Left lung (tissue), 1 donor: Measurements from ENCODE around the gene GNPDA1.

- PRO-cap: no peak
These were observed 24.0 kb downstream of the PCDH1 start for GRCh38 chr5:141854198-141854661.

DNA sequence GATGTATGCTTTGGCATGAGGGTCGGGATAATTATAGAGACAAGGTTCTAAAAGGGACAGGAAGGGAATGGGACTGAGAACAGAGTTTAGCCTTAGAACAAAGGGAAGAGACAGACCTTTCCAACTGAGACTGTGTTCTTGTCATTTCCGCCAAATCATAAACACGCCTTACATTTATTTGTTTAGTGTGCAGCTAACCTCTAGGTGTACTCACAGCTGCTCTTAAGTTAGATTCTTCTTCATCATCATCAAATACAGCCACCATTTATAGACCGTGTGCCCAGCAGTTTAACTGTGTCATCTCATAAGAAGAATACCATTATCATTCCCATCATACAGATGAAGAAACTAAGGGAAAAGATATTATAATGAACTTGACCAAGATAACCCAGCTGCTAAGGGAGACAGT is 5.9 kb upstream of the DELE1 start:
- PRO-cap: no peak

DNA sequence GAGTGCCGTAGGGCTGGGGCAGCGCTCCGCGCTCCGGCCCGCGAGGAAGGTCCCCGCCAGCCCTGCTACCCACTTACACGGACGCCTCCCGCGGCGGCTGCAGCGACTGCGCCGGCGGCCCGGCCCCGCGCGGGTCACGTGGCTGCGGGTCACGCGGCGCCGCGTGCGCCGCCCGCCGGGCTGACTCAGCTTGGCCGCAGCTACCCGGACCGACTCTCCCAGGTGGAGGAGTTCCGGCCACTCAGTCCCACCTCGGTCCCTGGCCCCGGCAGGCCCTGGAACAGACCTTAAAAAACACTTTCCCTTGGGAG is at the start of gene GNPDA1:
Gene GNPDA1, minus strand, starts transcription at position 110 of the 311 bp plus-strand sequence.
- PRO-cap: bidirectional peak, plus-strand start at position 244 of the sequence, minus-strand start at position 110 of the sequence

DNA sequence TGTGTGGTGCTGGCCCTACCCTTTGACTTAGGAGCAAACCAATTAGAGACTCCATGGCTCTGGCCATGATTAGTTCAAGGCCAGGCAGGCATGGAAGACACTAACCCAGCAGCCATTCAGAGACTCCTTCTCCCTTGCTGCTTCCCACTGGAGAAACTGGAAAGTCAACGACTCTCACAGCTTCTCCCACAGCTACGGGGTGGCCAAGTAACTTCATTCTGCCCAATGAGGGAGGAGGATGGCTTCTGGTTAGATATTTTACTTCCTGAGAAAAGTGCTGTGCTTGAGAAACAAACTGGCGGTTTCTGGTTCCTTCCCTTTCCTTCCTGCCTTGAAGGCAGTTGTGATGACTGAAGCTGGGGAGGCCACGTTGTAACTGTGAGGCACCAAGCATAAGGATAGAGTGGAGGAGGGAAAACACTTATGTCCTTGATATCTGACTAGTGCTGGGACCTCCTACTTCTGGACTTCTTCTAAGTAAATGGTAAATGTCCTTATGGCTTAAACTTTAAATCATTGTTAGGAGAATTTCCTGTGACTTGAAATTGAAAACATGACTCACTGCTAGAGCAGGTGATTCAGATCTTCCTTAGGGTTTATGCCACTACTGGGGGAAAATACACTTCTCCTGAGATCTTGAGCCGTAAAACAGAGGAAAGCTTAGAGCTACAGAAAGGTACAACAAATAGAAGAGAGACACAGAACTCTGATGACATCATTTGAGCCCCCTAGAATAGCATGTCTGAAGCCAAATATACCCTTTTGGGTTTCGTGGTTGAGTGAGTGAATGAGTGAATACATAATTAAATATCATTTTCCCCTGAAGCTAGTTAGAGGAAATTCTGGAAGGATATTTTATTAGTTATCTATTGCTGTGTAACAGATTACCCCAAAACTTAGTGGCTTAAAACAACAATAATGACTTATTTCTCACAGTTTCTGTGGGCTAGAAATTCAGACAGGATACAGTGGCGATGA is 3.2 kb upstream of the GNPDA1 start:
- PRO-cap: bidirectional peak, plus-strand start at position 340 of the sequence, minus-strand start at position 345 of the sequence

DNA sequence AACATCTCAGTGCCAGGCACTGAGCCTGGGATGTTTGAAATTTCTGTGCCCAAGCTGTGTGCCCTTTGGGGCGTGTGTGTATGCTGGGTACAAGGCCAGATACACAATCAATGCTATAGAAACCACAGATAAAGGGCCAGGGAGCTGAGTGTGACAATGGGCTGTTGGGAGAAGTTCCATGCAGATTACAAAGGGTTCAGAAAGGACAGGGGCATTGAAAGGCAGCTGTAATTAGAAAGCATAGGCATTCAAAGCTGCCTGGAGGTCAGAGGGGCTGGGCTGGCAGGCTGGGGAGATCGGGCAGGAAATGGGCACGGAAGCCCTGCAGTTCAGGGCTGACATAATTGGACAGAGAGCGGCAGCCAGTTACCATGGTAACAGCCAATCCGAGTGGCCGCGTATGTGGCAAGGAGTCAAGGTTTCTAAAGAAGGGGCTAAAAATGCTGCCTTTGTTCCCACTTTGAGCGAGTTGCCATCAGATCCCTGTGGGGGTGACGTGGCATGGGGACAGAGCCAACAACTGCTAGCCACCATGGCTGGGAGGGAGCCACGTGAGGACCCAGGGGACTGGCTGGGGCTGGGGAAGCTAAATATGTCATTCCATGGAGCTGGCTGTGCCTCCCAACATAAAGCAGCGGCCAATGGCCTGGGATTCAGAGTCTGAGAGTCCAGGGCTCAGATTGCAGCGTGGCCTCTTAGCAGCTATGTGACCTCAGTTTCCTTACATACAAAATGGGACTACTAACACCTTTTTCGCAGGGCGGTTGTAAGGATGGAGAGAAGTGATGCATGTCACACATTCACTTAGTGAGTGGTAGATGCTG is 44.7 kb upstream of the NDFIP1 start:
- PRO-cap: unidirectional peak, plus-strand start at position 656 of the sequence

DNA sequence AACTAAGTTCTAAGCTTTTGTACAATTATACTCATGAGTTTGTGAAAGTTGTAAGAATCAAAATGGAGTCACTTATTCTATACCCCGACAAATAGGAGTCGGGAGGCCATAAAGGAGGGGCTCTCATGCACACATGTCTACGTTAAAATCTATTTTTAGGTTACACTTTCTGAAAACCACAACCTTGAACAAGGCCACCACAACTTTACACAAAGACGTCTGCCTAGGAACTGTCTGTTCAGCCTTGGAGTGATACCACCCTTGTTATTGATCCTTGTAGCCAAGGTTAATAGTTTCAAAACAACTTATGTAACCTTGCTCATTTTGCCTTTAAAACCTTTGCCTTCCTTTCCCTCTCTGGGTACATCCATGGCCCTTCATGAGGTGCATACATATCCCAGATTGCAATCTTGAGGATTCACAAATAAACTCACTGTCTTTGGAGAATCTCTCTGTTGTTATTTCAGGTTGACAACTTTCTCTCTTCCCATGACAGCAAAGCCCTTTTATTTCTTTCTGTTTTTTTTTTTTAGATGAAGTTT is 4.0 kb upstream of the NDFIP1 start:
- PRO-cap: no peak

GRCh38 chr5:142137108-142138110 is 28.8 kb downstream of the NDFIP1 start:
- PRO-cap: no peak

- PRO-cap: no peak
These were observed 65.2 kb upstream of the SPRY4 start for GRCh38 chr5:142389751-142390706.

DNA sequence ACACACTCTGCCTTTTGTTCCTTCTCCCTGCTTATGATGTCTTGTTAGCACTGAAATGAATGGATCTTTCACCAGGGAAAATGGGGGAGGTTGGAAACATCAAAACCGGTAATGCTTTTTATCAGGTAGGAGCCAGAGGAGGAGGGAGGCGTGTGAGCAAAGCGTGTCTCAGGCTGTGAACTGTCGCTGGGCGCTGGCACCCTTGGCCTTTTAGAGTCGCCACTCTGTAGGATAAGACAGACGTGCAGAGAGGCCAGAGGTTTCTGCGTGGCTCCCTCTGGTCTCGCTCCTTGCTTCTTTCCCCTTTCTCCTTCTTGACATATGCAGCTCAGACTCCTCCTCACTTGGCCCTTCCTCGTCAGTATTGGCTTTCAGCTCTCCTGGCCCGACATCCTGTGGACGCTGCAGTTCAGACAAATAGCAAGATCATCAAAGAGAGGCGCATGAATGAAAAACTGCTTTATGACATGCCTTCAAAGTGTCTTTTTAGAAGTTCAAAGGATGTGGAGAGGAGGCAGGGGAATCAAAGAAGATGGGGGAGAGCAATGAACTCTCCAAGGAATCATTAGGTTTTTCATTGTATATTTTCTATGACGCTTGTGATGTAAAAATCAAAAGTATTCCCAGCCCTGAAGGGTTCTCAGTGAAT is 116.8 kb upstream of the SPRY4 start:
- PRO-cap: no peak

DNA sequence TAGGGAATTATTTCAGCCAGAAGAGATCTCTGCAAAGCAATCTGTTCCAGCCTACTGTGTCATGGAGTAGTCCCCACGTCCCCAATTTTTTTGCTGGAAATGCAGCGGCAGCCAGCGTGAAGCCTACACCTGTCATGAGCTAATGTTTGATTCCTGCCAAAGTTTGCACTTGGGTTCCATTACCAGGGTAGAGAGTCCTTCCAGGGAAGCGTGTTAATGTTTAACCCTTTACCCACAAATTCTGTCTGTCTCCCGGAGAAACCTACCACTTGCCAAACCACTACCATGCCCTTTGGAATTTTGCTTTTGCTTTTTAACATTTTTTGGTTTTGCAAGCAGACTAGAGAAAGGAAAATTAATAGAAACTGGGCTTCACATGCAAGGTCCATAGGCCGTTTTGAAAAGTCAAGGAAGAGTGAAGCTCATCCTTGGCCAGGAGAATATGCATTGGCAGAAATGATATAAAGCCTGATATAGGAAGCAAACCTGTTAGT is 174.9 kb upstream of the SPRY4 start:
- PRO-cap: no peak

GRCh38 chr5:142509417-142509786 is 176.5 kb downstream of the FGF1 start:
- PRO-cap: no peak

- PRO-cap: no peak
These were observed 24.1 kb downstream of the ARHGAP26 start for GRCh38 chr5:142794081-142794816.

- PRO-cap: no peak
These were observed 38.3 kb downstream of the ARHGAP26 start for GRCh38 chr5:142808467-142808947.

DNA sequence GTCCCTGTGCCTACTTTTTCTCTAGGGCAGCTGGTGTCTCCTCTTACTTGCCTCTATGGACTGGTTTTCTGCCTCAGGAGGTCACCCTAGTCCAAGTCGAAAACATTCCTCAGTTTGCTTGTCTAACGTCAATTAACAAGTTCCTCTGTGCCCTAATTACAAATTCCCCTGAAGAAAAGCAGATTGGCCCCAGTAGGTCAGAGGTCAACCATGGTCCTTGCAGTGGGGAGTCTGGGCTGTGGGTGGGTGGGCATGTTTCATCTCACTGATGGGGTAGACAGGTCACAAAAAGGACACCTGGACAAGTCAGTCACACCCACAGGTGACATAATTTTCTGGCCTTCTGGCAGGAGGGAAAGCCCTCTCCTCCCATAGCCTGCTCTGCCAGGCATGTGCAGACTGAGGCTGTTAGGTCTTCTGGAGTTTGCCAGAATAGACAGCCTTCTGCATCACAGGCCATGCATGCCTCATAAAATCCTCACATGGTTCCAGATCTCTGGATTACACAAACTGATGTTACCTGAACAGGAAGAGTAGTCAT is 49.0 kb downstream of the ARHGAP26 start:
- PRO-cap: no peak

DNA sequence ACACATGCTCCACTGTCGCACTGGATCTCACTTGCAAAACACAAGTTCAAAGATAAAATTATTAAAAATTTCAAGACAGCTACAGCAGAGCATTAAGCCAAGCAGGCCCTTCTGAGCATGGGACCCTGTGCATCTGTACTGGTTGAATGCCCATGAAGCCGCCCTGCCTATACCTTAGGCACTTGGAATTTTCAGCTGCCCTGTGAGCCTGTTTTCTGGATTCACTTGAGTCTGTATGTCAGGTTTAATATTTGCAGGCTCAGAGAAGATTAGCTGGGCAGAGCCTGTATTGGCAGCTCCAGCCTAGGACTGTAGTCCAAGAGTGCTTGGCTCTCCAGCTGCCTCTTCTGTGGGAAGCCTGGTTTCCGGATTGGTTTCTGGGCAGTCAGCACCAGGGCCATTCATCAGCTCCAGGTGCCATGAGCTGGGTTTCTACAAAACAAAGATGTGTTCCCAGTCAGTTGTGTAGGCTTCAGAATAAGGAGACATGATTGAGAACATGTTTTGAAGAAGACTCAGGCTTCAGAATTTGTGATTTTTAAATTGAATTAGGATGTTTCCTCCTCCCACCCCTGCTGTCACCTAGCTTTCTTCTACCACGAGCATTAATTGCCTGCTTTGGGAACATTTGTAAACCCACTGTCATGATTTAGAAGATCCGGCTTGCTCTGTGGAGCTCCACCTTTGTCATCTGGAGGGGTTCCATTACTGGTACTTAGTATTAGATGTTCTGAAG is 90.1 kb downstream of the ARHGAP26 start:
- PRO-cap: no peak

GRCh38 chr5:142866937-142867231 is 96.7 kb downstream of the ARHGAP26 start:
- PRO-cap: no peak

GRCh38 chr5:142958499-142959134 is 188.4 kb downstream of the ARHGAP26 start:
- PRO-cap: no peak

DNA sequence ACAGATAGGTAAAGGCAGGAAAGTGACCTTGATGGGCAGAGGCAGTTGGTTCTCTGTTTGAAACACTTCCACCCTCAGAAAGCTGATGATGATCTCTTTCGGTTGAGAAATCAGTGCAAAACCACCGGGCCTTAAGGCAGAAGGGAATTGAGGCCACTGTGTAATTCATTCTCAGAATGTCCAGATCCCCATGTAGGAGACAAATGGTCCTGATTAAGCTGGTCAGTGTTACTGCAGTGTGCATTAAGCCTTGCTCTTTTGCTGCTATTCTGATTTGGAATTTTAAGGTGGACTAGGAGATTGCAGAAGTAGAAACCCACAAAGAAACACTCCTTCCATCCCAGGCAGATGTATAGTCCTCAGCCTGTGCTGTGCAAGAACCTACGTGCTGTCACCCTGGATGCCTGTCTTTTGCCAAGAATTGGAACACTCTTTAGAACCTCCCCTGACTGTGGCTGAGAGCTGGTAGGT is 255.2 kb downstream of the ARHGAP26 start:
- PRO-cap: no peak

- PRO-cap: no peak
These were observed 261.7 kb downstream of the ARHGAP26 start for GRCh38 chr5:143031639-143032425.

DNA sequence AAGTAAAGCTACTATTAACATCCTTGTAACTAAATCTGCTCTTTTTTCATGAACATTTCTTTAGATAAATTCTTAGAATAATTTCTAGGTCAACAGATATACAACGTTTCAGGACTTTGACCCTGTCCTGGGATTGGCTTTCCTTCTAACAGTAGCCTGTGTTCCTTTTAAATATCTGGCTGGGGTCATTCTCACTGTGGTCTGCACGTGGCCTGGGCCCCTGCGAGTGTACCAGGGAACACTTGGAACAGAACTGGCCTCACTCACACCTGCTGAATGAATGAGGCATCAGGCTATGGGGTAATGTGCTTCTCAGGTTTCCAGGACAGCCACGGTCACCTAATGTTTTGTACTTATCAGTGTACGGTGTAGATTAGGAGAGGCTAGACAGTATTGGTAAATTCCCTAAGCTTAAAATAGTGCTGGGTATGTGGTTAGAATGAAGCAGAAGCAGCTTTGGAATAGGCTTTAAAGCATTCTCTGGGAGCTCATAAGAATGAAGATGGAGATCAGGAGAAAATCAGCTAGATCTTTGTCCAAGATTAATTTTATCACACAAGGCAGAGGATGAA is 267.7 kb downstream of the NR3C1 start:
- PRO-cap: no peak